ENCODE measurements around a stretch of chr10.

DNA sequence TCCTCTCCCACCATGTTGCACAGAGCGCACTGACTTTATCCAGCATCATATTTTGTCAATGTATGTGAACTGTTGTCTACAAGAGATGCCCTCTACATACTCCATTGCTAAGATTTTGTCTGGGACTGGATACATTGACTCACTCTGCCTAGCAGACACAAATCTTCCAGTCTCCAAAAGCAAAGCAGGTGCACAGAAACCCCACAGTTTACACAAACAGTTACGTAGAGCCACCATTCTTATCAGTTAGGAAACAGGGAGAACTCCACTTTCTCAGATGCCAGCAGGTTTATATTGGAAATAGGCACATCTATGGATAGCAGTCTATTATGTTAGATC lies 1.6 kb downstream of the AKR1C2 start:
- CAGE, long polyA plus RNA: no peak
- RRBS: no CpG with 5 or more reads among the region's 2 CpGs

DNA sequence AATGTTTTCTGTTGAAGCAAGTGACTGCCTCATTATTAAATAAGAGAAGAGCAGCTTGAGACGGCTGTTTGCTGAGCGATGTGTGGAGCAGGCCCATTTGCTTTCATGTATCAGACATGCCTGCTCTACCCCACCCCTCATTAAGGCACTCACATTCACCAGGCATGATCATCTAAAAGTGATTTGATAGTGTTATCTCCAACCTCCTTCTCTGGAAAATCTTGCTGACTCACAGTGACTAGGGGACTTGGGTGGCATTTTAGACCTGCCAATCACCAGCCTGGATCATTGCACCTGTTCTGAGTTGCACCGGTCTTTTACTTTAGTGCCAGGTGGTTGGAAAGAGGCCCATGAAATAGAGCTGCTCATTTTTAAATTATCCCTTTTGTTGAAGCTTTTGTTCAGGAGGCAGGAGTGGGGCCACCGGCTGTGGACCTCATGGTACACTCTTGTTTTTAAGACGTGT lies 16.6 kb upstream of the AKR1C2 start:
- CAGE, long polyA plus RNA: no peak
- RRBS: no CpG with 5 or more reads among the region's 5 CpGs

- CAGE, long polyA plus RNA: no peak
- RRBS: no CpG with 5 or more reads among the region's 3 CpGs
Measured at GRCh38 chr10:5043676-5044307, 40.1 kb upstream of the AKR1C2 start.

DNA sequence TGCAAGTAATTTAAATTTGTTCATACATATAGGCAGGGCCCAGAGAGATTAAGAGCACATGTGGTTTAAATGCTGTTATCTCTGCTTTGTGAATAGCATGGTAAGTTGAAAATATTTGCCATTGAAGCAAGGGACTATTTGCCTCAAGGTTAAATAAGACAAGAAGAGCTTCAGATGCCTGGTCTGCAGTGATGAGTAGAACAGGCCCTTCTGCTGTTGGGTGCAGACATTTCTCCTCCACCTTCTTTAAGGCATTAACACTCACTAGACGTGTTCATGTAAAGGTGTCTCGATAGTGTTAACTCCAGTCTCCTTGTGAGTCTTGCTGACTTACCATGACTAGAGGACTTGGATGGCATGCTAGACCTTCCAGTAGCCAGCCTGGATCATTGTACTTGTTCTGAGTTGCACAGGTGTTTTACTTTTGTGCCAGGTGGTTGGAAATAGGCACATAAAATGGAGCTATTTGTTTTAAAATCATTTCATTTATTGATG lies 15.5 kb upstream of the AKR1C3 start:
- CAGE, long polyA plus RNA: no peak
- RRBS: no CpG with 5 or more reads among the region's 2 CpGs

- CAGE, long polyA plus RNA: no peak
- RRBS: 7% methylated on average over 2 of the region's 10 CpGs
Measured at GRCh38 chr10:5317582-5318156, 47.1 kb upstream of the UCN3 start.

DNA sequence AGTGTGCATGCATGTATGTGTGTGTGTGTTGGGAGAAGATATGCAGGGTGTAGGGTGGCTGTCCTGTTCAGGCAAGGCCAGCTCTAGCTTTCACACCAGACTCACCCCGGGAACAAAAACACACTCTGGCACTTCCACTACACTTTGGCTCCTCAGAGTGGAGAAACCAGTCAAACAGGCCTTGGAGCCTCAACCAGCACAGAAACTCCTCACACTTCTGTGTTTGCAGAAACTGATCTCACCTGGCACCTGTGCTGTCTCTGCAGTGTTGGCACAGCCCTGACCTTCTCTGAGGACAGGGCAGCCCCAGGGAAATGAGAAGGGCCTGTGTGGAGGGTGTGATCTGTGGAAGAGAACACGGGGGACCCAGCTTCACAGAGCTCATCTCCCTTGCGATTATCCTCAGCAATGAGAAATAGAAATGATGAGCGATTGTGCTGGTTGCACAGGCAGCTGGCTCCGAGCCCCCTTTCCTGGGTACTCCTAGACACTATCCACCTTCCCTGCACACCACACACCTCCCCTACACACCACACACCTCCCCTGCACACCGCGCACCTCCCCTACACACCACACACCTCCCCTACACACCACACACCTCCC lies 4.2 kb upstream of the CALML5 start:
- CAGE, long polyA plus RNA: no peak
- RRBS: no CpG with 5 or more reads among the region's 7 CpGs

- CAGE, long polyA plus RNA: no peak
- RRBS: 100% methylated on average over 3 of the region's 11 CpGs
Measured at GRCh38 chr10:5509450-5509950, 10.1 kb upstream of the CALML5 start.

DNA sequence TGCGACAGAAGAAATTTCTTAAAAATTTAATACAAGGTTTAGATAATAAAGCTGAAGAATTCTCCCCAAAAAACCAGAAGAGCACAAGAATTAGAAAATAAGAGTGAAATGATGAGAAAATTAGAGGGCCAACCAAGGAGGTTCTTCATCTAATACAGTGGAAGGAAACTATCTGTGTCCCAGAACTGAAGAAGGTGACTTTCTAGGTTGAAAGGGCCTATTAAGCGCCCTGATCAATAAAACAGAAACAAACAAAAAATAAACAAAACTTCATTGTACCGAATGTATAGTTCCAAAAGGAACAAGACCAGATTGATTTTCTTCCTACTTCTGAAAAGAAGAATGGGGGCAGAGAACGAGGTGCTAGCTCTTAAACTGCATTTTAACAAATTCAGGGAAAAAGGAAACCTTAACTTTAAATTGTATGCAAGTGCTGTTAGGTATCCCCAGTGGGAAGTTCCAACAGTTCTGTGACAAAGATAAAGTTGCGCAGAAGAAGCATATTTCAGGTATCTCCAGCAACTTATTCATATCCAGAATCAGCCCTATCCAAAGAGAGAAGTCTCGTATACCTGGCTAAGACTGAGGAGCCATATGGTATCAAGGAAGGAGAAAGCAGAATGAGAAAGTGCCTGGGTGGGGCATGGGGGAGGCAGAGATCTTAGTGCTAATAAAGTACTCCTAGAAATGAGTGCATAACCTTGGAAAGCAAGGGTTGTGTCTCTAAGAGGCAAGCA lies 12.4 kb downstream of the TASOR2 start:
- CAGE, long polyA plus RNA: no peak
- RRBS: no CpG with 5 or more reads among the region's 6 CpGs

DNA sequence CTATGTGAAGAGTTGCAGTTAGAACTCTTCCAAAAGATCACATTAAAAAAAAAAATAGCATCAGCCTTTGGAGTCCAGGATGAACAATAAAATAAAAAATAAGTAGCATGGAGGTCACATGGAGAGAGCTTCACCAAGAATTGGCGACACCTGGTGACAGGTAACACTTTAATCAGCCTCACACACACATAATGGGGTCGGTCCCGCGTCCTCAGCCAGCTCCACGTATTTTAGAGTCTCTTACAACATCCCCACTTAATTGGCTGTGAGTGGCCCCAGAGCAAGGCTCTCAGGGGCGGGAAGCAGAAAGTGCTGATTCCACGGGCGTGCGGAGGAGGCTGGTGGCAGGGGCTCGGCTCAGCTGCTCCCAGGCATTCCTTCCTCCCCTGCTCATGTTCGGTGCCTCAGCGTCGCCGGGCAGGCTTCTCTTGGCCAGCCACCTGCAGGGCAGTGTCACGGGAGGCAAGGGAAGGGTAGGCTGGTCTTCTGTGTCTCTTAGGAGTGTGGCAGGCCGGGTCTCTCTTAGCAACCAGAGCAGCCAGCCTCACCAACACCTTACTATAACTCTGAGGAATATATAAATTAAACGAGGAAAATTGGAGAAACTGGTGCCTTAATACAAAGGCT lies 33.9 kb downstream of the IL15RA start:
- CAGE, long polyA plus RNA: no peak
- RRBS: 36% methylated on average over 2 of the region's 17 CpGs

GRCh38 chr10:5976540-5977159 lies 693 bp downstream of the IL15RA start:
- CAGE, long polyA plus RNA: no peak
- RRBS: 0% methylated on average over 14 of the region's 38 CpGs

- CAGE, long polyA plus RNA: no peak
- RRBS: no CpG with 5 or more reads among the region's 22 CpGs
Measured at GRCh38 chr10:6088307-6088897, 432 bp upstream of the RBM17 start.

GRCh38 chr10:6091492-6092193 lies 2.8 kb downstream of the RBM17 start:
- CAGE, long polyA plus RNA: no peak
- RRBS: no CpG with 5 or more reads among the region's 2 CpGs

DNA sequence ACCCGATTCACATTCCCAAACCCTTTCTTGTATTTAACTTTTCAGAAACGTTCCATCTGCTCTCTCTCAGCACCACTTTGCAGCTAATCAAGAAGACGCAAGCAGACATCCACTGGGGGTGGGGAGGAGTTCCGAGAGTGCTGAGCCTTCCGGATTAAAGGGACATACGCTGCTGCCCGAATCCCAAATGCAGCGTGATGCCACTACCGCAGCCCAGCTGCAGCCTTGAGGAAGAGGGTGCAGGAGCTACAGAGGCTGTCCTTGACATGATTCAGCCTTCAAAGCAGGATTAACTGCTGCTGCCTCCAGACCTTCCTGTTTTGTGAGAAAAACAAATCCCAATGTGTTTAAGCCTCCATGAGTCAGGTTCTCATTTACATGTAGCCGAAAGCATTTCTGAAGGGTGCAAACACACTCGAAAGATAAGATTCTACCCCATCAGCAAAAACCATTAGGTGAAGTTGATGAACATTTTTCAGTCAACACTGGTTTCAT lies 40.0 kb downstream of the RBM17 start:
- CAGE, long polyA plus RNA: no peak
- RRBS: no CpG with 5 or more reads among the region's 11 CpGs

DNA sequence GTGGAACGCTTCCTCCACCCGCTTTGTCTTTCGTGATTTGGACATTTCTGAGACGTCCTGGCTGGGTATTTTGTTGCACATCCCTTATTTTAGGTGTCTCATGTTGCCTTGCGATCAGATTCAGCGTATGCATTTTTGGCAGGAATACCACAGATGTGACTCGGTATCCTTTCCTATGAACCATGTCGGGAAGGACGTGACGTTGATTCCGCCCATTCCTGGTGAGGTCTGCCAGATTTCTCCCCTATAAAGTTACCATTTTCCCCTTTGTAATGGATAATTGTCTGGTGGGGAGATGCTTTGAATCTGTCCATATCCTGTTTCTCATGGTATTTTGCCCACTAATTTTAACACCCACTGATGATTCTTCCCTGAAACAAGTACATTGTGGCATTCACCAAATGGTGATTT lies 49.6 kb downstream of the RBM17 start:
- CAGE, long polyA plus RNA: no peak
- RRBS: no CpG with 5 or more reads among the region's 11 CpGs

DNA sequence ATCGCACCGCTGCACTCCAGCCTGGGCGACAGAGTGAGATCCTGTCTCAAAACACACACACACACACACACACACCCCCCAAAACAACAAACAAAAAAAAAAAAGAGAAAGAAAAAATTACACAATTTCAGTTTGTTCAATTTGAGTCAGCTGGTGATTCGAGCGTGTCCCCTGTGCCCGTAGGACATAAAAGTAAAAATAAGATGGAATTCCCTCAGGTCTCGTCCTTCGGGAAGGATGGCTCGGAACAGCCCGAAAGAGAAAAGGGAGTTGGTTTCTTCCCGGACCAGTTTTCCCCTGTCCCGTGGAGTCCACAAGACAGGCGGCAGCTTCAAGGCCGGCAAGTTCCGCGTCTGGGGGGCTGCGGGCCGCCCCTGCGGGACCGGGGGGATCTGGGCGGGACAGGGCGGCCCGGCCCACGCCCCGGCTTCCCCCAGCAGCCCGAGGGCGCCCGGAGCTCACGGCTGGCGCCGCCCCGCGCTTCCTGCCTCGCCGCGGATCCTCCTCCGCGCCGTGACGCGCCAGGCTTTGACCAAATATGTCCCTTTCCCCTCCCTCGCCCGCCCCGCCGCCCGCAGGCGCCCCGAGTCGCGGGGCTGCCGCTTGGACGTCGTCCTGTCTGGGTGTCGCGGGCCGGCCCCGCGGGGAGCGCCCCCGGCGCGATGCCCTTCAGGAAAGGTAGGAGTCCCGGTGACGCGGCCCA lies 55.7 kb downstream of the RBM17 start:
- CAGE, long polyA plus RNA: no peak
- RRBS: under 1% methylated on average over 13 of the region's 65 CpGs

DNA sequence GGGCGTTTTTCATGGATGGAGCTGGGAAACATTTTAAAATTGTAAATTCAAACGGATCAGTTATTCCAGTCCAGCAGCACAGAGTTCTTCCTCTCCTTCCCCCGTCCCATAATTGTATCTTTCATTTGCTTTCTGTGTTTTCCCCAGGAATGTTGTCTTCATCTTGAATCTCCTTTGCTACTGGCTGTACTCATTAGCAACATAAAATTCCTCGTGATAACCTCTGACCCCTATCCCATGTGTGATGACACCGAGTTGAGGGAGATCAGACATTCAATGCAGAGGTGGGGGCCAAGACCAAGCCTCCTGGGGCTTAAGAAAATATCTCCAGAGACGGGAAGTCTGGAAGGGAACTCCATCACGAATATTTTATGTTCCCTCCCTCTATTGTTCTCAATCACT lies 39.8 kb upstream of the PFKFB3 start:
- CAGE, long polyA plus RNA: no peak
- RRBS: no CpG with 5 or more reads among the region's 7 CpGs

DNA sequence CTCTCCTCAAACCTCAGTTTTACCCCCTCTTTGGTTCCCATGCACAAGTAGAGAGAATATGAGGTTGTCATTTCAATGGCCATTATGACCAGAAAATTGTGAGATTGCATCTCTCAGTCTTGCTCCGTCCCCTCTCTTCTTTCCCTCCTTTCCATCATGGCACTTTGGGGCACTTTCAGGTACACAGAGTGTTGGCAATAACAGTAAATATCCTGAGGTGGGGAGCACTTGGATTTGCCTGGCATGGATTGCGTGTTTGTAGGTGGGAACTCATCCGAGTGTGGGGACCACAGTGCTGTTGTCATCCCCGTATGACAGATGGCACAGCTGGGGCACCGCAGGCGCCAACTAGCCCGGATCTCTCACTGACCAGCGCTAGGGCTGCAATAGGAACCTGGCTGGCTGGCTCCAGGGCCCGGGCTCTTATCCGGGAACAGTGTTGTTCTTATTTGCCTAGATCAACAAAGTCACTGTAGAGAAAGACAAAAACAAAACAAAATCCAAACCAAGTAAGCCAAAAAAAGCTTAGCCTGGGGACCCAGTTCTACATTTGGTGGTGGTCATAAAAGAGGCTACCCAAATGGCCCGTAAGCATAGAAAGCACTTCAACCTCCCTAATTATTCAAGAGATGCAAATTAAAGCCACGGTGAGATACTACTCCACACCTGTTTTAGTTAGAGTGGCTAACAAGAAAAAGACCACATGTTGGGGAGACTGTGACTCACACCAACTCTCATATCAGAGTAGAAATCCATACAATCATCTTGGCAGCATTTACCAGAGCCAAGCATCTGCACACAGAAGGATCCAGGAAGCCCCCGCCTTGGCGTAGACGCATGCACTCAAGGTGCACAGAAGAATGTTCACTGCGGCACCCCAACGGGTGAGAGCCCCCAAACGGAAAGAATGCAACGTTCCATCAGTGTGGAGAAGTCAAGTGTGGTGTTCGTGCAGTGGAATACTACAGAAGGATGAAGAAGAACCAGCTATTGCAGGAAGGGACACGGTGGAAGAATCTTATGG lies 27.3 kb upstream of the PFKFB3 start:
- CAGE, long polyA plus RNA: no peak
- RRBS: 97% methylated on average over 3 of the region's 21 CpGs

DNA sequence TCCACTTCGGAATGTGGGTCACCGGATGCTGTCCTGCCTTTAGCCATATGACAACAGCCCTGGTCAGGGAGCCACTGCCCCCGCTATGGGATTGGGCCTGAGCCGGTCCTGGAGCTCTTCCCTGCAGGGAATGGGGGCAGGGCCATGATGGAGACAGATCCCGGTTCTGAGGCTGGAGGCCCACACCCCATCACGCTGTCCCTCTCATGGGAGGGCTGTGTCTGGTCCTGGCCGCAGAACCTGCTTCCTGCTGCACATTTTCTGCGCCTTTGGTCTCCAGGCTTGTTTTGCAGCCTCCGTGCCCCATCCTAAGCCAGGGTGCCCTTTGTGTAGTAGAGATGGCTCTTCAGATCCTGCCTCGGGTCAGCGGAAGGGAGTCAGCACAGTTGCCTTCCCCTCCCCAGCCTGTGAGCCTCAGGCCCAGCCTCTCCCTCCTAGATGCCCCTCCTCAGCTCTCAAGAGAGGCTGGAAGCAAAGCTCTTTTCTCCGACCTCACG lies 22.7 kb downstream of the PFKFB3 start:
- CAGE, long polyA plus RNA: no peak
- RRBS: 95% methylated on average over 4 of the region's 13 CpGs

- CAGE, long polyA plus RNA: no peak
- RRBS: no CpG with 5 or more reads among the region's 18 CpGs
Measured at GRCh38 chr10:6299850-6300987, 97.5 kb downstream of the PFKFB3 start.

DNA sequence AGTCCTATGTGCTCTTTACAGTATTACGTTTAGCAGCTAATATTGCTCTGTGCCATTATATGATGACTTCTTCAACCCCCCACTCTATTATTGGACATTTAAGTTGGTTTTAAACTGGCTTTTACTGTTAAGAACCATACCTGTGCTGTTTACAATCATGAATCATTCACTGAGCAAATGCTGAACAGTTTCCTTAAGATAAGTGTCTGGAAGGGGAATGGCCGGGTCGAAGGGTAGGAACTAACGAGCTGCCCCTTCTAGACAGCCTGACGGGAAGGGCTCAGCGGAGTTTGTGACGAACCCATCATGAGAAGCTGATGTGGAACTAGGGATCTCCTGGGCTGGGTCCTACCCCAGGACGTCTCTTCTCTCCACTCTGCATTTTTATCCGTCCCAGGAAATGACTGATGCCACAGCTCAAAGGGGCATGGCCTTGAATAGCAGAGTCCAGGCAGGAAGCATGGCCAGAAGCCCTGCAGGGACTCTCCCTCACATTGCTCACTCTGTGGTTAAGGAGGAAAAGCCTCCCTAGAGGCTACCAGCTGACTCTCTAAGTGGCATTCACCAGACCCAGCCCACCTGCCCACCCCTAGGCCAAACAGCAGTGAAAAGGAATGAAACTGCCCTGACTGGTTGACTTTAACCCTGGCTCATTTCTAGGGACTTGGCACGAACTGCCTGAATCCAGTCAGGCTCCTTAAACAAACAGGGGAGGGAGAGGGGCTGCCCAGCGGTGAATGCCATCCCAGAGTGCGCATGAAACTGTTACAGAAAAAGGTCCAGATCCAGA lies 112.0 kb downstream of the PFKFB3 start:
- CAGE, long polyA plus RNA: no peak
- RRBS: no CpG with 5 or more reads among the region's 12 CpGs